ENCODE measurements around a stretch of chr14.

DNA sequence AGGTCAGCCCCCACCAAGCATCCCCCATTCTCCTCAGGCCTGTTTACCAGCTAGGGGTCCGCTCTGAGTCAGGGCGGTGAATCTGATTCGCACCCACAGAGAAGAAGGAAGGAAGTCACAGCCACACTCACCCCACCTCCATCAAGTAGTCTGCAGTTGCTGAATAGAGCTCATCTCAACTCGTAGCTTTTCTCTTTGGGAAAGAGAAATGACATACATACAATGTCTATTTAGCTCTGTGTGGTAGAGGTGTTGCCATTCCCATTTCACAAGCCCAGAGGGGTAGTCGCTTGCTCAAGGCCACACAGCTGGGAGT is 6.4 kb upstream of the LTBP2 start:
- PRO-cap, result no peak

DNA sequence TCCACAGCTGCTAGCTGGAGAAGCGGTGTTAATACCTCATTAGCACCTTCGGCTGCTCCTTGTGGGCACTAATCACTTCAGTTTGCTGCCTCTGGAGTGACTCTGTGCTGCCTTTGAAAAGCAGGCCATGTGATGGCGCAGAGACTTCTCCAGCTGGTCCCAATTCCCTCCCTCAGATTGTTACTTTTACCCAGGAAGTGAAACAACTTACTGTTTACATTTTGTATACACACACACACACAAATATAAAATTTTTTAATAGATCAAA is 41.4 kb upstream of the LTBP2 start:
- PRO-cap, result no peak

- PRO-cap, result no peak
Measured at GRCh38 chr14:74778433-74778744, 15.3 kb downstream of the YLPM1 start.

DNA sequence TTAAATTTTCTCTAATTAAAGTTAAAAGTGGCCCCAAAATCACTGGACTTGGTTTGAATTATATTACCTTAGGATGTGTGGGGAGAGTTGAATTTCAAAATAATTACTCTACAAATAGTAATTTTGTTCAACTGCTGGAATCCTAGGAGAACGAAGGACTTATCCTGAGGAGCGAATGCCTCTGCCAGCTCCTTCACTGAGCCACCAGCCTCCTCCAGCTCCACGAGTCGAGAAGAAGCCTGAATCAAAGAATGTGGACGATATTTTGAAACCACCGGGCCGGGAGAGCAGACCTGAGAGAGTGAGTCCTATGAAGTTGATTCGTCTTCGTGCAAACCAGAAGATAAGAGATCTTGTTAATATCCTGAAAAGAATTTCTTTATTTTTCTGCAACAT is 49.4 kb downstream of the YLPM1 start:
- PRO-cap, result no peak

- PRO-cap, result no peak
Measured at GRCh38 chr14:74838177-74838550, 37.8 kb downstream of the PROX2 start.

DNA sequence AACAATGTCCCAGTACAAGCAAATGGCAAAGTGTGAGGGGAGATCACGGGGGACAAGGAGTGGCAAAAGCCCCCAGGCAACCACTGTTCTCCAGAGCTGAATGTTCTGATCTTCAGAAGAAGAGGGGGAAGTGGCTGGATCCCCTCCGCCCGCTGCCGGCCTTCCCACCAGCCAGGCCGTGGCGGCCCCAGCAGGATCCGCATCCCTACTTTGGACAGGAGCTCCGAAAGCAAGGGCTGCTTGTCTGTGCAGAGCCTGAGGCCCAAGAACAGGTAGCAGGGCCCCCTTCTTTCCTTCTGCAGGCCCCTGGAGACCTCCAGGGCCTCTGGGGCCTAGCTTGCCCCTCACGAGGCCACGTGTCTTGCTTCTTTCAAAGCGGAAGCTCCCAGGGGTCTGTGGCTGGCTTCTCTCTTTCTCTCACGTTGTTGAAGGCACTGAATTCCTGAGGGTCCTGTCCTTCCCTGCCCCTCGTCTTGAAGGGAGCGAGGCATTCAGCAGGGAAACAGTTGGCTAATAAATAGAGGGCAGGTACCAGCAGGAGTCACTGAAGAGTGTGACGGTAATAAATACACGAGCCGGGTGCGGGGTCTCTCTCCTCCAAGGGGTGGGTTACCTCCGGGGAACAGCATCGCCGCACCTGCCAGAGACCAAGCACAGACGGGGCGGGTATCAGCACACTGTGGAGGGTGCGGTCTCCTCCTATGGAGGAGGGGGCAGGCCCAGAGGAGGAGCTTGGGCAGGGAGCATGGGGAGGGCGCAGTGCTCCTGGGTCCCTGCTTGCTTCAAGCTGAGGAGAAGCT is 13.1 kb downstream of the PGF start:
- PRO-cap, result no peak

GRCh38 chr14:74964991-74965709 is 9.8 kb upstream of the PGF start:
- PRO-cap, result no peak

GRCh38 chr14:74974046-74974793 is 18.8 kb upstream of the PGF start:
- PRO-cap, result no peak

DNA sequence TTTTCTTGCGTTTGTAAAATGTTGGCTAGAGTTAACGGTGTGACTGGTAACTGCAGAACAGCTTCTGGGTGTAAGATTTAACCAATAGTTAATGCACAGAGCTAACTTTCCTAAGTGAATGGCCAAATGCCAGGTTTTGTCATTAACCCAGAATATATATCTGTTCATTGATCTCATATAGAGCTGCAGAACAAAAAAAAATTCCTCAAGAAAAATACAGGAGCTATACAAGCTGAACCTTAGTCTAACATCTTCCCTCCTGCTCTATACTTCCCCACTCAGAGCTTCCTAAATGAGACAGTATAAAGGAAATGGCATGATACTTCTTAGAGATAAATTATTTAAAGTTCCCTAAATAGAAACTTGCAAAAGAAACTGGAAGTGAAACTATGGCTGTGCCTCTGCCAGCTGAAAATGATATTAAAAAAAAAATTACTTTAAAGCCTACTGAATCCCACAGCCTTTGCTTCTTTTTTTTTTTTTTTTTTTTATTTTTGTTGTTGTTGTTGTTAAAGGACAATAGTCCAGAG is 11.6 kb upstream of the NEK9 start:
- PRO-cap, result no peak

- PRO-cap, result no peak
Measured at GRCh38 chr14:75221786-75222639, 45.6 kb upstream of the TMED10 start.

- PRO-cap, result no peak
Measured at GRCh38 chr14:75268622-75269536, 9.7 kb upstream of the FOS start.

DNA sequence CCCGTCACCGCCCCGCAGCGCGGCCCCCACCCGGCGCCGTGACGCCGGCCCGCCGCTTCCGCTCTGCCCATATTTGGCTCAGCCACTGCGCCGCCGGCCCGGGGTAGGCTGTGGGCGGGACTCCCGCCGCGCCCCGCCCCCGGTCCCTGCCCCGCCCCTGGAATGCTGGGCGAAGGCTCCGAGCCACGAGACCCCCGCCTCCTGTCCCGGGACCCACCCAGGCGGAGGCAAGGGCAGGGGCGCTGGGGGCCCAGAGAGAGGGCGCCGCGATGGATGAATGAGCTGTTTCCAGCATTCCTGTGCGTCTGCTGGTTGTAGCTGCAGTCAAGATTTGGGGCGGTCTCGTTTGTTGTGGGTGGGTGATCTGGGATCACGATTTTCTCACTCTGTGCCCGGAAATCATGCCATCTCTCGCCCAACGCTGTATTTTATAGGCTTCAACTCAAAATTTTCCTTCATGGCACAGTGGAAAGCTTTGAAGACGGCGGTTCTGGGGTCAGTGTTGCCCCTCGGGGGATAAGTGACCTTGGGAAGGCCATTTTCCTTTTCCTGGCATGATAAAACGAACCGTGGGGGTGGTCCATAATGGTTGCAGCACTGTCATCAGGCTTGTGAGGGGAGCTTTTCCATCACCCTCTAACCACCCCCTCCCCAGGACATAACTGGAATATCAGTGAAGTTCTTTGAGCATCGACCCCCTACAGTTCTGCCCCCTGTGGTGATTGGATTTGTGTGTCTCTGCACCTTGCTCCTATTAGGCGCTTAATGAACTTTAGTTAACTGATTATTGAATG is 15.8 kb downstream of the FOS start:
- PRO-cap, result bidirectional peak, plus-strand start at position 162 of the sequence, minus-strand start outside the sequence

- PRO-cap, result unidirectional peak, plus-strand start at chr14:75315315
Measured at GRCh38 chr14:75315130-75315540, 36.5 kb downstream of the FOS start.

- PRO-cap, result no peak
Measured at GRCh38 chr14:75521289-75521913, 868 bp upstream of the BATF start.

DNA sequence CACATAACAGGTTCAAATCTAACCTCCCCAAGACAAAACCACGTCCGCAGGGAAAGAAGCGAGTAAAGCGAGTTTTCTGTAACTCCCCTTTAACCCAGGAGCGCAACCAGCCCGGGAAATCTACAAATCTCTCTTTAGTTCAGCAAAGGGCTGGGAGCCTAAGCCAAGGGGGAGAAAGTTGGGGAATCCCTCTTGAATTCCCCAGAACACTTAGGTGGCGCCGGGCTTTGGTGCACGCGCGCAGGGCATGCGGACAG is 462 bp upstream of the FLVCR2 start:
- PRO-cap, result unidirectional peak, minus-strand start at position 122 of the sequence

GRCh38 chr14:75651293-75651940 is 9.3 kb downstream of the ERG28 start:
- PRO-cap, result no peak

DNA sequence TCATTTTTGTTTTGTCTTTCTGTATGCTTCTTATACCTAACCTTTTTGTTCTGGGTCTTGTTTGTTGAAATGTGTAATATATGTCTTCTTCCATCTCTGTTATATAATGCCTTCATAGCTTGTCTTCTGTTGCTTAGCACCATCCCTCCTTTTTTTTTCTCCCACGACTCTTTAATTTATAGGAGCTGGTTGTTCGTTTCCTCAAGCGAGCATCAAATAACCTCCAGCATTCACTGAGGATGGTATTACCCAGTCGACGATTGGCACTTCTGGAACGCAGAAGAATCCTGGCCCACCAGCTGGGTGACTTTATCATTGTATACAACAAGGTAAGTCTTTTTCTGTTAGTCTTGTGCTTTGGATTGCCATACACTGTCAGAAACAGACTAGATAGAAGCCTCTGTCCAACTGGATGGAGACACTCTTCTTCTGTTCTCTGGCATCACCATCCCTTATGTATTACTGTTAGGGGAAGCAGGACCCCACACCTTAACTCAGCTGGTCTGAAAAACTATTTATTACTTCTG is 114.3 kb downstream of the TTLL5 start:
- PRO-cap, result no peak

DNA sequence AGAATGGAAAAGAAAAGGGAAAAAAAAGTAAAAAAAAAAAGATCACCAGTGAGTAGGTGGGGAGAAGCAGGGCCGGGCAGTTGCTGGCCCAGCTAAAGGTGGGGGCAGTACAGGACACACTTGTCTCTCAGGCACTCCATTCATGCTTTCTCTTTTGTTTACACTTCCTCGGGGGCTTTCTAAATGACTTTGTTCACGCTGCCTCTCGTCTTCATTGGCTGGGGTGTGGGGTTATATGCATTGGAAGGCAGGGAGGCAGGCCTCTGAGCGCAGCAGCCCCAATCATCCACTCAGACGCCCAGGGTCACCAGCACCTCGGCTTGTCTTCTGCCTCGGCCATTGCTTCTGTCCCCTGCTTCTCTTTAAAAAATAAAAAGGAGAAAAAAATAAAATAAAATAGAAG is 394 bp downstream of the TGFB3 start:
- PRO-cap, result no peak

DNA sequence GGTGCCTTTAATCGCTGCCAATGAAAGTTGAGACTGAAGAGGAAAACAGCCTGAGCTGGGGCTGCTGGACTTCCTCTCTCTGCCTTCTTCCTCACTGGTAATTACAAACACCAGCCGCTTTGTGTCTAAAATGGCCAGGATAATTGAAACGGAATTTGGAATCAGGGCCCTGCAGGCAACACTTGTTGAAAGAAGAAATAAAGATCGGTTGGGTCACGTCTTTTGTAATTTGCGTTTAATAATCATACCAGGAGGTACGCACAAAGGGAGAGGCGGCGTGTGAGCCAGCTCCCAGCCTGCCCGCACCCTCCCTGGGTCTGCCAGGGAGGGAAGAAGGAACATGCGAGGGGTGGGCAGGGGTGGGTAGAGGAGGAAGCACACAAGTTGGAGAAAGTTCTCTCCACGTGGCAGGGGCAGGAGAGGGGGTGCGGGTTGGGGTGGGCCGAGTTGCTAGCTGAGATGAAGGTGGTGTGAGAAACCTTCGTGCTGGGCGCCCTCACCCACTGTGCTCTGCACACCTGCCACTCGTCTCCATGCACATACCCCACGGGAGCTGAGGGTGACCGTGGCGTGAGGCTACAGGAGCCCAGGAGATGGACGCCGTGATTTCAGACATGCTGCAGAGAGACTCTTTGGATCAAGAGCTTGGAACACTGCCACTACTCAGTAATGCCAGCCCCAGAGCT is 51.2 kb upstream of the GPATCH2L start:
- PRO-cap, result no peak

GRCh38 chr14:76173779-76174751 is 22.3 kb downstream of the GPATCH2L start:
- PRO-cap, result no peak